T-cell (primary cell): ENCODE results near the gene DTNB.

DNA sequence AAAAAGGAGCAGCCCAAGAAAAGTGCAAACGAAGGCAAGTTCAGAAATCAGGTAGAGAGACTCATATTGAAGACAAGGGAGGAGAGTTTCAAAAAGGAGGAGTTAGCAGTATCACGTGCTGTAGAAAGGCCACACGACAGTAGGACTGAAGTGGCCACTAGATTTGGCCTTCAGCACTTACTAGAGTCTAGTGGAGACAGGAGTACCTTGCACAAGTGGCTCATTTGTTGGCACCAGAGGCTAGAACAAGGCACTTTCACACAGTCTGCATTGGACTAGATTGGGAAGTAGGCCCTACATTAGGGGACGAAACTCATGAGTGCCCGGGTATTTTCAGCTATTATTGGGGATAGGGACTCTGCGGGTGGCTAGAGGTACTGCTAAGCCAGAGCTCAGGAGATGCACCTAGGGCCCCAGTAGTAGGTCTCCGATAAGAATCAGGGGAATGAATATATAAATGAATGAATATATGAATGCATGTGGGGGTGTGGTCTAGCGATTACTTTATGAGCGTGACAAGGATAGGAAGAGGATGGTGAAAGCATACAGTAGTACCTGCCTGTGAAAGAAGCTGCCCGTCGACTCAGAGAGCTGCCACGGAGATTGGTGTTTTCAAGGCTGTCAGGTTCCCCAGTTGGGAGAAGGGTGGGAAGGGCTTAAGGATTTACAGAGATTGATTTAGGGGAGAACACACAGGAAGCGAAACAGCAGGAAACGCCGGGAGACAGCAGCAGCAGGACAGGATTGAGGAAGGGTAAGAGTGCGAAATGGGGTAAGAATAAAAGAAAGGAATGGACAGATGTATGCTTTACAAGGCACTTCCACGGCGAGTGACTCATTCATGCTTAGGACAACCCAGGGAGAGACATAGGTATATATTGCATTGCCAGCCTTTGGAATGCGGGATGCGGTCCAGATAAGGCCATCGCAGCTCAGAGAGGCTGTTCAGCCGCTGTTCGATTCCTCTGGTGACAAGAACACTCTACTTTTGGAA, 1.3 kb upstream of the NCOA1 start:
- PRO-cap, 7 experiments, result no peak in any of the 7 experiments

- PRO-cap, 7 experiments, result no peak in any of the 7 experiments
Observed at GRCh38 chr2:24522039-24522558, 31.0 kb downstream of the NCOA1 start.

GRCh38 chr2:24625875-24626444, 134.9 kb downstream of the NCOA1 start:
- PRO-cap, 7 experiments, result no peak in any of the 7 experiments

GRCh38 chr2:24747626-24748059, 45.5 kb downstream of the PTRHD1 start:
- PRO-cap, 7 experiments, result no peak in any of the 7 experiments

DNA sequence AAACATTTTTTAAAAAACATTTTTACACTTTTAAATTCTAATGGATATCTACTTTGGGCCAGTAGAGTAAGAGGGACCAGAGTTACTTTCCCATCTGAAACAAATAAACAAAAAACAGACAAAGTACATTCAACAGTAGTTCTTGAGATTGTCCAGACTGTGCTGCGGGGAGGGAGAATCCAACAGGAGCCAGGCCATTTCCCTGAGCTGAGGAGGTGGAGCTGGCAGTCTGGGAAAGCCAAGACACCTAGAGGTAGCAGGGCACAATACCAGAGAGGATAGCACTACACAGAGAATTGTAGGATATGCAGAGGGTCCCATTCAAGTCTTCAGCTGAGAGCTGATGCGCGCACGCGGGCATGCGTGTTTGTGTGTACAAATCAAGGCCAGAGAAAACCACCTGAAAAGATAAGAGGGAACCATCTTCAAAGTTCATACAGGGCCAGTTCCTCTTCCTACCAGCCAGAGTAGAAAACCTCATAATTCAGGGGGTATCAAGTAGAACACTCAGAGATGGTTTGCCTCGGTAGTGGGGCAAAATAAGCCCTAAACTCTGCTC, 44.0 kb downstream of the PTRHD1 start:
- PRO-cap, 7 experiments, result no peak in any of the 7 experiments

- PRO-cap, 7 experiments, result no peak in any of the 7 experiments
Observed at GRCh38 chr2:24785703-24786397, 7.3 kb downstream of the PTRHD1 start.

DNA sequence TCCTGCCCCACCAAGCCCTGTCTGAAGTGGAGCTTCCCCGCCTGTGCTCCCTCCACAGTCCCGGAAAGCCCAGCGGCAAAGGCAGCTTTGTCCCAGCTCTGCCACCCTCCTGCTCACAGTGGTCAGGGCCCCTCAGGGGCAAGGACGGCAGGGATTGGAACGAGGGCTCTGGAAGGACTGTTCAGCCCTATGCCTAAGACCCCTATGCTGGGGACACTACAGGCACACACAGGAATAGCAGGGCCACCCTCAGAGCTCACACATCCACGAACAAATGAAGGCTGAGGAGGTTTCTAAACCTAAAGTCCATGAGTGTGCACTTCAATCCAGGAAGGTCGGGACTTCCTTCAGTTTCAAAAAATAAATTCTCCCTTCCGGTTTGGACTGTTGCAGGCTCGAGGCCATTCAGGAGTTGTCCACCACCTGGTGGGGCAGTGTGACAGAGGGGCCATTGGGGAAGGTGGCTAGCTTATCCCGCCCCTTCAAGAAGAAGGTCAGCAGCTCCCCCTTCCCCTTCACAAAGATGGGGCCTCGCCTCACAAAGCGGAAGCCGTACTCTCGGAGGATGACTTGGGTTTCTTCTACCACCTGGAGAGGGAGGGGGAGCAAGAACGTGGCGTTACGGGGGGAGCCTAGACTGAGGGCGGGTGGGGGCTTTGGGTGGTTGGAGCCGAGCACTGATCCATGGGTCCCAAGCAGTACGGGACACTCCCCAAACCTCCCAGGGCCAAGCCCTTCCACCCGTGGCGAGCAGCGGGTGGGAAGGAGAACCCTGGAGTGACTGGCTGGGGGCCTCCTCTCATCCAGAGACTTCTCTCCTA, 26.5 kb downstream of the CENPO start:
- PRO-cap, 7 experiments, result no peak in any of the 7 experiments

- PRO-cap, 7 experiments, result no peak in any of the 7 experiments
Observed at GRCh38 chr2:24827281-24828444, 34.4 kb downstream of the CENPO start.

- PRO-cap, 7 experiments, result no peak in any of the 7 experiments
Observed at GRCh38 chr2:24878323-24878940, 41.6 kb downstream of the ADCY3 start.

DNA sequence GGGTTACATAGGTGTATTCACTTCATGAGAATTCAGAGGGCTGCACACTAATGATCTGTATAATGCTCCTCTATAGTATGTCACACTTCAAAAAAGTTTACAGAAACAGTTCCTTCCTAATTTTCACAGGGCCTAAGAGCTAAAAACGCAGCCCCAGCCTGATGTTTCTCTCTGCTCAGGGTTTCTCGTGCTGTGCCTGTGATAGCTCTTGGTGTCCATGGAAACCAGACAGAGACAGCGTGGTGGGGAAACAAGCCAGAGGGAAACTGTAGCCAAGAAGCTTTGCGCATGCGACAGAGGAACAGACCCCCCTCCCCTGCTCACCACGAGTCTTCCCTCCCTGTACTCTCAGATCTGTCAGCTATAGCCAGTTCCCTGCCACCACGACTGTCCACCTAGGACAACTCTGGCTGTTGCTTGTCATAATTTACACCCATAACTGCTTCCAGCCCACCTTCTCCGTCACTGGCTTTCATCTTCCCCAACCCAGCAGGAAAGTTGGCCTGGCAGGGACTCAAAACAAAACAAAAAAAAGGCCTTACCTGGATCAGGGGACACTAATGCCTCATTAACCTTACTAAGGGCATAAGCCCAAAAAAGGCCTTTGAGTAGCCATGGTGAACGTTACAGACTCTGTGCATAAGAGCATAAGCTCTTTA, 13.2 kb upstream of the DNAJC27 start:
- PRO-cap, 7 experiments, result no peak in any of the 7 experiments

DNA sequence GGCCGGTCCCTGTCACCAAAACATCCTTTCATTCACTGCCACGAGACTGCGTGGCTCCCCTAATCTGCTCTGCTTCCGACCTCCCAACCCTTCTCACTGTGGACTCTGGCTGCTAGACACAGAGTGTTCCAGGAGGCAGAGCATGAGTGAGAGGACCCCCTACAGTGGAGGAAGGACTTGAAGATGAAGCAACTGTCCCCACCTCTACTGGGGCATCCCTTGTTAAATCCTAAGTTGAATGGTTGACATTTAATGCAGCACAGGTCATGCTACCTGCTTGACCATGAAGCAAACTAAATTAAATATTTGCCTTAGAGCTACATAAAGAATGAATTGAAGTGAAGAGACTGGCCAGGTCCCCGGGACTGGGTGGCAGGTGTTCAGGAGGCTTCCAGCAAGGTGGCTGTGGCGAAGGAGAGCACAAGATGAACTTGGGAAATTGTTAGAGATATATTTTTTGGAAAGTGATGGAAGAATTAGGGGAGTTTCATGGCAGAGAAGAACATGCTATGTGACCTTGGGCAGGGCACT, 37.1 kb downstream of the EFR3B start:
- PRO-cap, 7 experiments, result no peak in any of the 7 experiments

DNA sequence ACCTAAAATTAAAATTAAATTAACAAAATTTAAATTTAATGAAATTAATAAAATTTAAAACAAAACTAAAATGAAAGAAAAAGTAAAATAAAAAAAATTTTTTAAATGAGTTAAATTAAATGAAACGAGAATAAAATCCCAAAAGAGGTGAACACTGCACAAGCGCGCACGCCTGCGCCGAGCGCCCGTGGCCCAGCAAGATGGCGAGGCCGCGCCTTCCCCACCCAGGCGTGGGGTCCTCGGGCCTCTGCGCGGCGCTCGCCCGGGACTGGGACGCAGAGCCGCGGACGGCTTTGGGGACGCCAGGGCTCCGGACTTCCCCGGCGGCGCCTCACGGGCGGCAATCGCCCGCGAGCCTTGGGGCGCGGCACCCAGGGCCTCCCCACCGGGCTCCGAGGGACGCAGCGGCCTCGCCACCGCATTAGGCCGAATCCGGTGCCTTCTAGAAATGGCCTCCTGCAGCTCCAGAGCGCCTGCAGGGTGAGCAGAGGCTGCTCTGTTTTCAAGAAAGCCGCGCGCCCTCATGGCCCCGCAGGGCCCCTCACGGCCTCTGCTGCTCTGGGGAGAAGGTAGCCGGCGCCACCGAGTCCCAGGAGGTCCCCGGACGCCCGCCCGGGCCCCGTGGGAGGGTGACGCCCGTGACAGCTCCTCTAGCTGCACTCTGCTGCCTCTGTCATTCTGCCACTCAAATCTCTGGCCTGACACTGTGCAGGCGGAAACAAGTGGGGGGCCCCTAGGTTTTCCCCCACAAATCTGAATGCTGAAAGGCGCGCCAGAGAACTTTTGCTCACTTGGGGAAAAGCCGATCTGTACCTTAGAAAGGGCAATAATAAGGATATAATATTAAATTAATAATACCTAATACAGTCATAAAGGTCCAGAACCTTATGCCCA, 35.9 kb upstream of the POMC start:
- PRO-cap, 7 experiments, result peak in 1 of 7 experiments; most common minus-strand start position 560 of the sequence (in 1)

- PRO-cap, 7 experiments, result no peak in any of the 7 experiments
Observed at GRCh38 chr2:25233770-25234531, 65.6 kb upstream of the POMC start.

DNA sequence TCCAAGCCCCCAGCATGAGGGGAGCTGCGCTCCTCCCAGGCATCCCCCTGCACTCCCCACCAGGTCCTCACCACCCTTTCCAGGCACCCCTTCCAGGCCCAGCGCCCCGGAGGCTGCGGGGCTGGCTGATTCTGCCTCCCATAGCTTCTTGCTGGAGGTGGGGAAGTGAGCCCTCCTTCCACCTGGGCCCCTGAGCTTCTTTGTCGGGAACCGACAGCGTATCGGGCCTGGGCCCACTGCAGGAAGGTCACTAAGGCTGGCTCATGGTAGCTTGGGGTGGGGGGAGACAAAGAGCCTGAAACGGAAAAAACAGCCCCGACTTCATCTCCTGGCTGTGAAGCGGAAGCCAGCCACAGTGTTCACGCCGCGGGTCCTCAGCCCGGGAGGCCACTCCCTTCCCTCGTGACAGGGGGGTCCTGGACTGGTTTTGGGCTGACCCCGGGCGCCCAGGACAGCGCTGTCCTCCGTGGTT, 65.2 kb downstream of the DNMT3A start:
- PRO-cap, 7 experiments, result peak in 7 of 7 experiments; most common plus-strand start position 355 of the sequence (in 4); most common minus-strand start position 238 of the sequence (in 5)

GRCh38 chr2:25322605-25323506, 18.9 kb downstream of the DNMT3A start:
- PRO-cap, 7 experiments, result peak in 7 of 7 experiments; most common plus-strand start chr2:25323157 (in 4); most common minus-strand start chr2:25323340 (in 4)

- PRO-cap, 7 experiments, result no peak in any of the 7 experiments
Observed at GRCh38 chr2:25323507-25324145, 18.1 kb downstream of the DNMT3A start.

DNA sequence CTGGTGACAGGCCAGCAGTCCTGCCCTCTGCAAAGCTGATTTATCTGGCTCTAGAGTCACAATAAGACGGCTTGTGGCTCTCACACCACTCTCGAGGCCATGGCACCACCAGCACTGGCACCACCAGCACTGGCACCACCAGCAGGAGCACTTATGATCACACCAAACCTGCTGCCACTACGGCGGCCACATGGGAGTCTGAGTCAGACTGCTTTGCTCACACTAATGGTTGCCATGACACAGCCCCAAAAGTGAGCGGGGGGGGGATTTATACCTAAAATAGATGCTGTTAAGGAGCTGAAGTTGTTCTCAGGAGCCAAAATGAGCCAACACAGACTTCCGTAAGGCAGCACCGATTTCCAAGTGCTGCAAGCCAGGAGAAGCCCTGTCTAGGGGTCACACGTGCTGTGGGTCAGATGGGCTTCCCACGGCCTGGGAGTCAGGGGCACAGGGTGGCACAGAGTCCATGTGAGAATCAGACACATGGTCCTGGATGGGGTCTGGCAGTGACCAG, 16.8 kb downstream of the DNMT3A start:
- PRO-cap, 7 experiments, result no peak in any of the 7 experiments

GRCh38 chr2:25332372-25332947, 9.3 kb downstream of the DNMT3A start:
- PRO-cap, 7 experiments, result no peak in any of the 7 experiments

GRCh38 chr2:25672560-25673687, at the start of gene DTNB:
Gene DTNB, minus strand, starts transcription at chr2:25673577.
- PRO-cap, 7 experiments, result peak in 7 of 7 experiments; most common plus-strand start chr2:25673037 (in 6); most common minus-strand start chr2:25673524 (in 7)

GRCh38 chr2:25799058-25799620, 79.1 kb downstream of the ASXL2 start:
- PRO-cap, 7 experiments, result no peak in any of the 7 experiments